Anterior vena cava (tissue), 1 donor: ENCODE measurements around a stretch of chr5.

GRCh38 chr5:82422597-82423142 lies 144.5 kb upstream of the RPS23 start:
- PRO-cap = no peak

- PRO-cap = no peak
These were observed 49.9 kb downstream of the TMEM167A start for GRCh38 chr5:83027085-83027813.

DNA sequence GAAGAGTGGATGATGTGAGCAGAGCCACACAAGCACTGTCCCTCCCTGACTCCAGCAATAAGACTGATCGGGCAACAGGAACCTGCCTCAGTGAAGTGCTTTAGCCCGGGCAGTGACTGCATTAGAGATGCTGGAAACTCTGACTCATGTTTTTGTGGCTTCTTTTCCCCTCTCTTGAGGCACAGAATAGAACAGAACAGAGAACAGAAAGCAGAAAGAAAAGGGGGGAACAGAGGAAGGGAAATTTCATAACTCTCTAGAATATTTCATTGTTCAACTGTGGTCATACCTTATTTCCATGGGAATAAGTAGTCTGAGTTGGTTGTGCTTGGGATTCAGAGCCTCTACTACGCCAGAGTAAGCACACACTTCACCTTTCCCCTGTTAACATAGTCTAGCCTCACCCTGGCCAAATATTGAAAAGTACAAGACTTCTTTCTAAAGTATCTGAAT lies 164.8 kb upstream of the VCAN start:
- PRO-cap = bidirectional peak, plus-strand start at position 213 of the sequence, minus-strand start at position 59 of the sequence

DNA sequence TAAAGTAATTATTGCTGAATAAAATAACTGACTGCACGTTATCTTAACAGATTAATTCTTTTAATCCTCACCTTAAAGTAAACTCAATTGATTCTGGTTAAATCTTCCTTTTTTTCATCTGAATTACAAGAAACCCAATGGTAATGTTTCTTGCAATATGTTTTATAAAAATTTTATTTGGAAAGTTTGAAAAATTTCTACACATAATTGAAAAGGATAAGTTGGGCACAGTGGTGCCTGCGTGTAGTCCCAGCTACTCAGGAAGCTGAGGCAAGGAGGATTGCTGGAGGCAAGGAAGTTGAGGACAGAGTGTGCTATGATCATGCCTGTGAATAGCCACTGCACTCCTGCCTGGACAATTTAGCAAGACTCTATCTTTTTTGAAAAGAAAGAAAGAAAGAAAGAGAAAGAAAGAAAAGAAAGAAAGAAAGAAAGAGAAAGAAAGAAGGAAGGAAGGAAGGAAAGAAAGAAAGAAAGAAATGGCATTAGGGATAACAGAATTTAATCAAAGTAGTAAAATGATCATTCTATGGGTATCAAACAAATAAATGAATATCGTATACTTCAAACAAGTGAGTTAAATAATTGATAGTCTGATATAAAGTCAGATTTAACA lies 37.2 kb downstream of the VCAN start:
- PRO-cap = no peak

- PRO-cap = no peak
These were observed 154.4 kb upstream of the EDIL3 start for GRCh38 chr5:84538936-84539619.

DNA sequence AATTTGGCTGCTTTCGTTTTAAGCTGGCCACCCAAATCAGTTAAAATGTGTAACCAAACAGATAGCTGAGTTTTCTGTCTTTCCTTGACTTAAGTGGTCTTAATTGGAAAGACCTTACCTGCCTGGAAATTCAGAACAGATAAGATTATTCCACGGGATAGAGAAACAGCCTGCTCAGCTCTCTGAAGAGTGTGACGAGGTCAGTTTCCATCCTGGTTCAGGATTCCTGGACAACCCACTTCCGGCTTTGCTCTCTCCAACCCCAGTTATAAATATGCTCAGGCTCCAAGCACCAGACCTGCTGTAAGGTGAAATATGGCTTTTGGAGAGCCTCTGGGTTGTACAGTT lies 908.7 kb upstream of the EDIL3 start:
- PRO-cap = no peak

DNA sequence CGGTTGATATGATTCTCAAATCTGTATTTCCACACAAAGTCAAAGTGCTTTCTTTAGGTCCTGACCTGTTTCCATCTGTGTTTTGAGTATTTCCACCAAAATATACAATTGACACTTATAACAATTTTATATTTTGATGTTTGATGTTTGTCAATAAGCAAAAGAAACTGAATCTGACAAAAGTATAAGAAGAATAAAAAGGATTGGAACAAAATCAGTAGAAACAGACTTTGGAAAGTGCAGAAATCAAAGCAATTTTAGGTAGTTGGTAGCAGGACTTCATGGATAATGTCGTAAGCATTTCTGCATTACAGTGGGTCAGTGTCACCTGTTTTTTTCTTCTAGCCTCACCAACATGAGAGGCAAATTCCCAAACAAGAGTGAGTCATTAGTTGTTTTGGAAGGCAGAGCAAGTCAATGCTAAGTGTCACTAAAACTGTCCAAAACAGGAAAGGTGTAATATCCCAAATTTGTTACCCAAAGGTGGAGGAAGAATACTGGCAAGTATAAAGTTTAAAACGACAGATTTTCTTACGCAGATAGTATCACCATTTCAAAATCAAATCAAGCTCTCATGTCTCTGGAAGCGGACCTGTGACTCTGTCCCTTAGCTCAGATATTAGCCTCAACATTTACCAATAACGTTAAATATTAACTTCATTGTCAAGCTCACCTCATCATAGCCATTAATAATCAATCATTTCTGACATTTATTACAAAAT lies 901.4 kb upstream of the COX7C start:
- PRO-cap = no peak

GRCh38 chr5:86570635-86571071 lies 47.1 kb upstream of the COX7C start:
- PRO-cap = no peak

DNA sequence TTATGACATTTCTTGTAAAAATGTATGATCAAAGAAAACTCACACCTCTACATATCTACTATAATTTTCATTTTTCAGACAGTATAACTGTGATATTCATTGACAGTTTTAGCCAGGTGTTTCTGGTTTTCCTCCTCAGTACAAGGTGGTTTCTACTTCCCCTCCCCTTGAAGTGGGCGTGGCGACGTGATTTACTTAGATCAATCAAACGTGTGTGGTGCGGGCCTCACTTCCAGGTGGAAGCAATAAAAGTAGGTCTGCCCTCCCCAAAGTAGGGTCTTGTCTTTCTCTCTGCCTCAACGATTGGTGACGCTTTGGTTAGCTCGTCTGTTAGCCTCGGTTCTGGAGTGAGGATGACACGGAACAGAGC lies 48.2 kb downstream of the COX7C start:
- PRO-cap = no peak

DNA sequence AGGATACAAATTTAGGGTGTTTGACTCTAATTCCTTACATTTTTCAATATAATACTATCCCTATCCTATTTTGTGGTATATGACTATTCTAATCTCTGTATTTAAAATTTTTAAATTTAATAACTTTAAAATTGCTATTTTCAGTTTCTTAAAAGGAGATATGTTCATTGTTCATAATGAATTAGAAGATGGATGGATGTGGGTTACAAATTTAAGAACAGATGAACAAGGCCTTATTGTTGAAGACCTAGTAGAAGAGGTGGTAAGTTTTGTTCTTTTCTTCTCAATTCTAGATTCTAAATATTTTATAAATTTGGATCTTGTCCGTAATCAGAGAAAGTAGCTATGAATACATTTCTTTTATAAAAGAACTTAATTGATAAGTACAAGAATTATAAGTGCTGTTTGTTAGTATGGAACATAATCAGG lies 70.2 kb downstream of the RASA1 start:
- PRO-cap = no peak

DNA sequence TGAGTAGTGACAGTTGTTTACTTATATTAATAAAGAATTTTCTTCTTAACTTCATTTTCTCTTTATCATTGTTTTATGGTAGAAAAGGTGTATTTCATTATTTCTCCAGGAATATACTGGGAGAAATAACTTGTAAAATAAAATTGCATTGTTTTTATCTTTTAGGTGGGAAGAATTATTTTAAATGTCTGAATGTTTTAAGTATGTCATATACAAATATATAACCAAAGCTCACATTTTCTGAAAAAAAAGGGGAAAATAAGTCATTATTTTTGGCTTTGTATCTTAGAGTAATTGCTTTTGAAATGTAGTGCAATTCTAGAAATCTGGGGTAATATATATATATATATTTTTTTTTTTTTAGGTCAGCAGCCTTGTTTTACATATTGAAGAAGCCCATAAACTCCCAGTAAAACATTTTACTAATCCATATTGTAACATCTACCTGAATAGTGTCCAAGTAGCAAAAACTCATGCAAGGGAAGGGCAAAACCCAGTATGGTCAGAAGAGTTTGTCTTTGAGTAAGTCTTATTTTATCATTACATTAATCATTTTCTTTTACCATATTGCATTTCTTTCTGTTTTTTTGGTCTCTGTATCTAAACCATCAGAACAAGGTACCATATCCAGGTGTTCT lies 38.8 kb downstream of the CCNH start:
- PRO-cap = no peak

DNA sequence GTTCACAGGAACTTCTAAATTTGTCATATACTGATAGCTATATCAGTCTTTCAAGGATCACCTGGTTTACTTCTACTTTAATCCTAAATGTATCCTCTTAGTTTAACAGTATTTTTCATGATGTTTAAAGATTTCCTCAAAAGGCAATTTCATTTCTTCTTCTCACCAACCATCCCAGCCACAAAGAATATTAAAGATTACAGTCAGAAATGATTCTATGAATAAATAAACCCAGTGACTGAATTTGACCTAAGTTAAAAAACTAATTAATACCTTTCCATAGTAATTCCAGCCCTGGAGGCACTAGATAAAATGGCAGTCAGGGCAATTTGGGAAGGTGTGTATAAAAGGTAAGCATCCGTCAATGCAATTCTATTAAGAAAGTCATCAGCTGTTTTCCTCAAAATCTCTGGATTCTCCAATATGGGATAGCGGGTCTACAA lies 8.1 kb downstream of the CCNH start:
- PRO-cap = no peak

DNA sequence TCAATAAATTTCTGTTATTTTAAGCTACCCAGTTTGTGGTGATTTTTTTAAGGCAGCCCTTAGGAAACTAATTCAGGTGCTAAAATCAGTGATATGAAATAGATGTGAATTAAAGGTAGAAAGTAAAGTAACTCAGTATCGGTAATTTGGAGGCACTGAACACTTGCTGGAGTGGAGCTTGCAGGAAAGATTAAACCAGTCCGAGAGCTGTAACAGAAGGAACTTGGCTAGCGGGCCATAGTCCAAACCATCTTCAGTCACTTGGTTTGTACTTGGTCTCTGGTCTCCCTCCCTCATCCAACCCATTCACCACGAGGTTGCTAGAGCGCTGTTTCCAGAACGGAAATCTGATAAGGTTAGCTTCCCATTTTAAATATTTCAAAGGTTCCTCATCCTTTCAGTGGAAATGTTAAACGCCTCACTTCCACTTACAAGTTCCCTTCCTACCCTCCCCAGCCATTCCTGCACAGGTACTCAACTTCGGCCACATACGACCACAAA lies 925 bp downstream of the CCNH start:
- PRO-cap = no peak

DNA sequence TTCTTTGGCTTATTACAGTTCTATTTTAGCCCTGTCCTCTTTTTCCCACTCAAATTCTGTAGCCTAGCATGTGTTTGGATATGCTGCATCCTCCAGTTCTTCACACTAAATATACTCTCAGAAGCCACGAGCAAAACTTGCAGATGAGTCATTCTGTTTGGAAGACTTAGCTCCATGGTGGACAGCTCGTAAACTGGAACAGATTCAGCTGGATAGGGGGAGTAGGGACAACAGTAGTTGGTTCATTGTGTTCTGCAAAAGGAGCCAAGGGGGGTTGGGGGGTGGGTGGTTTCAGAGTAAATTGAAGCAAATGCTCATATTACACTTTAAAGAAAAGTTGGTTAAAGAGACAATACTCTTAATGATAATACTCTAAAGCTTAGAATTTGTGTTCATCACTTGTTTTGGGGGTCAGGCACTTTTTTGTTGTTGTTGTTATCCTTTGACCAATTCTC lies 369.3 kb downstream of the TMEM161B start:
- PRO-cap = no peak

DNA sequence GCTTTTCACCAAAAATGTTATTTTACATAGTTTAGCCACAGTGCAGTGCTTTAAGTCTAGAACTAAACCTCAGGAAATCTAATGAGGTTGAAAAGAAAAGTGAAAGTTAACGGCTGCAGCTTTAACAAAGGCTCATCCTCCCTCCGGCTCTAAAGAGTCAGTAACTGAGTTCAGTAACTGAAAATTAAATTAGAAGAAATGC lies 233.7 kb upstream of the TMEM161B start:
- PRO-cap = no peak

DNA sequence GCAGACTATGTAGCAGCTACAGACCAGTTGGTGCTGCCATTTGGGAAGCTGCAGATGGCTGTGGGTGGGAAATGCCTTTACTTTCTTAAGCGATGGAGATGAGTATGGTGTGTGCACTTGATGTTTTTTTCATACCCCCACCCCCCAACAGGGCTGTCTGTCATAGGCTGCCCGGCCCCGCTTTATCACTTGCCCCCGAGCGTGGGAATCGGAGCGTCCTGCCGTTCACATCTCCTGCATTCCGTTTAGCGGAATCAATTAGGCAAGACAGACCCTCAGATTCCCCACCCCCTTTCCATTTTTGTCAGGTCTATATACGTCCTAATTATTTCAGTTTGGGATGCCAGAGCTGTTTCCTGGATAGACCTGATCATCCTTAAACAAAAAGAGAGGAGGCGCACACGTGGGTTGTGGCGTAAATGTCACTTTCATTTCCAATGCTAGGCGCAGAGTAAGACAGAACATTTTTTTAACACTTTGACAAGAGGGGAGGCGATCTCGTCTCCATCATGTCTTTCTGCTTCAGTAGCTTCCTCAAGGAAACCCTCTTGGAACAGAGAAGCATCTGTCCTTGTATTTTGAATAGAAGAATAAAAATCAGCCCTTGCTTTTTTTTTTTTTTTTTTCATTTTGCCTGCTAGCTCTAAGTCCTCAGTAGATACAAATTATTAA lies 217.2 kb downstream of the MEF2C start:
- PRO-cap = no peak

GRCh38 chr5:88938523-88939131 lies 55.6 kb upstream of the MEF2C start:
- PRO-cap = no peak

- PRO-cap = no peak
These were observed 431.3 kb upstream of the MEF2C start for GRCh38 chr5:89314344-89314683.

DNA sequence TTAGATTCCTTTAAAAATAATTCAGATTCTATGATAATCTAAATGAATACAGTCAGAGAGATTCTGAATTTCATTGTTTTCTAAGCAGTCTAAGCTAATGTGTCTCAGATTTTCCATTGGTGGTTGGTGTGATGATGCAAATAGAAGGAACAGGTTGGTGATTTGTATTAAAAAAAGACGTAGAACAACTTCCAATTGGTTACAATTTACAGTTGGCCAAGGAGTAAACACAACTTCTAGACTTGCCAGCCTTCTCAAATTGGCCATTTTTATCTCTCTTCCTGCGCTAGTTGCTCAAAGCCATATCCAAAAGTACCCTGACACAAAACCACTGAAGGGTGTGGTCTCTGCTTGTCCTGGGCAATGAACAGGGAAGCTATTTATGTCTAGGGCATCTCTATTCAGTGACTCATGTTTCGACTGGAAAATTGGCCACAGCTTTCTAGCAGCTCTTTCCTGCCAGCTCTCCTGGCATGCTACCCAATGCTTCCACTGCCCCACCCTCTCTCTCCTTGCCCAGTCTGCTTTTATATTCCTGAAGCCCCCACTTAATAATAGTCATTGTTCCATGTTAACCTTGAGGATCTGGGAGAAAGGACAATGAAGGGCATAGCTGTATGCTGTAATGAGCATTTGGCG lies 574.9 kb upstream of the MEF2C start:
- PRO-cap = no peak

GRCh38 chr5:90409885-90410907 lies 640 bp upstream of the CETN3 start:
- PRO-cap = bidirectional peak, plus-strand start at chr5:90410101, minus-strand start at chr5:90409786